K562 (cell line): Measurements from ENCODE around the genes PGC, TBCC and CNPY3.

DNA sequence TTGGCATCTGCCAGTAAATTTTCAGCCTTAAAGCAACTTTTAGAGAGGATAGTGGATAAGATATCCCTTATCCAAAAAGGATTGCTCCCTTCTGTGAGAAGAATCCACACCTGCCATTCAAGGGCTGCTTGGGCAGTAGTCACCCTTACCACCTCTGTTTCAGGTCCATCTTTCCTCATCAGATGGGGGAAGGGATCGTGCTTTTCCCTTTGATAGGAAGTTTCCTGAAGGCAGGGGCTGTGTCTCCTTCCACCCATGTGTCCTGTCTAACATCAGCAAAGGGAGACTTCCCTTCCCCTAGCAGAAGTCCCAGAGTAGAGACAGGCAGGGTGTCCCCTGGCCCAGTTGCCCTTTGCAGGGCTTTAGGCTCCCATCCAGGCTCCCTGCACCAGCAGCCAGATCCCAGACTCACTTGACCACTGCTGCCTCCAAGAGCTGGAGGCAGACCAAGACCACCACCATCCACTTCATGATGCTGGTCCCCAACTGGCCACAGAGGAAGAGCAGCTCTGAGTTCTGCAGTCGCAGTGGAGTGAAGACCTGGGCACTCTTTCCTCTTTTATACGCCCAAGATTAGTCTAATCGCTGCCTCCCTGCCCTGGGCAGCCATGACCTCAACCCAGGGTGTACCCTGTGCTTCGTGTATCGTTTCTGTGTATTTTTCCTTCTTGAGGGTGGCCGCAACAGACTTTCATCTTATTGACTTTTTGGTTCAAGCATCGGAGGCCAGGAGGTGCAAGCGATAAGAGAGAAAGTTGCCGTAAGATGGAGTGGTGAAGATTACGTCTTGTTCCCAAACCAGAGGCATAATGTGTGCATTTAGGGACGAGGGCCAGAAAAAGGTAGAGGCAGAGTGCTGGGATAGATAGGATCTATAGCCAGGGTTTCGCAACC, at the start of gene PGC:
PGC (minus strand) TSS at position 534 of the 894 bp plus-strand sequence.
- RAMPAGE, long total RNA = no peak
- RRBS = no CpG with 5 or more reads among the region's 13 CpGs
PRO-cap:
- standard = no peak
- CoPRO, capped RNA only, 2 experiments = no peak in any of the 2 experiments
- CoPRO, capped and uncapped RNA, 2 experiments = no peak in any of the 2 experiments
- CoPRO, uncapped RNA only, 2 experiments = no peak in any of the 2 experiments
CAGE:
- cytosol, long polyA plus RNA = no peak
- long polyA plus RNA = no peak
- nucleolus, long total RNA = no peak
- nucleus, long polyA plus RNA = no peak

DNA sequence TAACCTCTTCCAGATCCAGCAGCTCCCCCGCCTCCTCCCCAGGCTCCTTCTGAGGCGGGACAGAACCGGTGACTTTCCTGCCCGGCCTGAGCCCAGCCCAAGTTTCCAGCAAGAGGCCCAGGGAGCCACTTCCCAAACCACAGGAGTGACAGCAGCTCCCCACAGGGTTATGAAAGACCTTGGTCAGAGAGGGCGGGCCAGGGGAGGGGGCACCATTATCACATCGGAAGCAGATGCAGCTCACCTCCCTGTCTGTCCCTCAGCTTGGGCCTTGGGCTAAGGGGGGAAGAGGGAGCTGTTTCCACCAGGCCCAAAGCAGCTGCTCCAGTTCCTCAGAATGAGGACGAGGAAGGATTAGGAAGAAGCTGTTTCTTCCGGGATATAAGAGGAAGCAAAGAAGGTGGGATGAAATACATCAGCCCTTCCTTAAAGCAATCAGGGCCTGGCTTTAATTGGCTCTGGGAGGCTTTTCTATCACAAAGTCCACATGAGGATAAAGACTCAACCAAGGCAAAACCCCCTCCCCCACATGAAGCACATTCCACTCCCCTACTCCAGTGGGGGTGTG, 2.1 kb downstream of the CCND3 start:
- RAMPAGE, long total RNA = no peak
- RRBS = no CpG with 5 or more reads among the region's 8 CpGs
PRO-cap:
- standard = bidirectional peak, plus-strand start at position 327 of the sequence, minus-strand start at position 131 of the sequence
- CoPRO, capped RNA only, 2 experiments = peak in 2 of 2 experiments; most common plus-strand start position 251 of the sequence (in 1); most common minus-strand start position 131 of the sequence (in 2)
- CoPRO, capped and uncapped RNA, 2 experiments = peak in 2 of 2 experiments; most common plus-strand start position 262 of the sequence (in 2); most common minus-strand start position 131 of the sequence (in 2)
- CoPRO, uncapped RNA only, 2 experiments = peak in 2 of 2 experiments; most common plus-strand start position 451 of the sequence (in 1); most common minus-strand start position 381 of the sequence (in 1)
CAGE:
- cytosol, long polyA plus RNA = no peak
- long polyA plus RNA = no peak
- nucleolus, long total RNA = no peak
- nucleus, long polyA plus RNA = no peak

DNA sequence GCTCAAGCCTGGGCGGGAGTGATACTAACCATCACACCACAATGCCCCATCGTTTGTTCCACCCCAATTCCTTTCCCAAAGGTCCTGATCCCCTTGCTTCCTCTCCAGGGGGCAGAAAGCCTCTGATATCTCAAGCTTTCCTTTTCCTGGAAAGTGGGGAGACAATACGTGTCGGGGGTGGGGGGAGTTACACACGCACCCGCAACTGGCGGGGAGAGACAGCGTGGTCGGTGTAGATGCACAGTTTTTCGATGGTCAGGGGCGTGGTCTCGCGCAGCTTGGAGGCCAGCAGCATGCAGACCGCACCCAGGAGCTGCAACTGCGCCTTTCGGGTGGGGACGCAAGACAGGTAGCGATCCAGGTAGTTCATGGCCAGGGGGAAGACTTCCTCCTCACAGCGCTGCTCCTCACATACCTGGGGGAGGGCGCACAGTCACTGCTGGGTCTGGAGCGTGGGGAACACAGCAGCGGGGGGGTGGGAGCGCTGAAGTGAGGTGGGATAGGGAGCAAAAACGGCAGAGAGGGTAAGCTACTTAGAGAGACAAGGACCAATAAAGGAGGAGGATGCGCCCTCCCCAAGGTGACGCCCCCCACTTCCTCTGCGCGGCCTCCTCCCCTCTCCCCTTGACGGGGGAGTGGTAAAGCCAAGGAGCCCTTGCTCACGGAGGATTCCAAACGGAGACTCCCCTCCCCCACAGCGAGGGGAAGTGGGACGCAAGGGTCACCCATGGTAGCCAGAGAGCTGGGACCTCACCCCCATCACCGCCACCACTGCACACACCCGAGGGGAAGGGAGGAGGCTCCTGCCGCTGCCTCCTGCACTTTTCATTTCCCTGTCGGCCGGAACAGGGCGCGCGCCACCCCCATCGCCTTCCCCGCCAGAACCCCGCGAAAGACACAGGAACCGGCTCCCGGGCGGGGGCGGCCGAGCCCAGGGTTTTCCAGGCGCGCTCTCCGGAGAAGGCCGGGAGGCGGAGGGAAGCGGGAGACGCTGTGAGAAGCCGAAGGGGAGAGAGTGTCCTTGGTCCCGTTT, 1.1 kb downstream of the CCND3 start:
- RAMPAGE, long total RNA = no peak
- RRBS = 3% methylated on average over 16 of the region's 59 CpGs
PRO-cap:
- standard = bidirectional peak, plus-strand start at position 324 of the sequence, minus-strand start at position 124 of the sequence
- CoPRO, capped RNA only, 2 experiments = peak in 2 of 2 experiments; most common plus-strand start position 641 of the sequence (in 2); most common minus-strand start position 389 of the sequence (in 1)
- CoPRO, capped and uncapped RNA, 2 experiments = no peak in any of the 2 experiments
- CoPRO, uncapped RNA only, 2 experiments = peak in 1 of 2 experiments; most common plus-strand start position 289 of the sequence (in 1); most common minus-strand start position 249 of the sequence (in 1)
CAGE:
- cytosol, long polyA plus RNA = no peak
- long polyA plus RNA = no peak
- nucleolus, long total RNA = no peak
- nucleus, long polyA plus RNA = no peak

DNA sequence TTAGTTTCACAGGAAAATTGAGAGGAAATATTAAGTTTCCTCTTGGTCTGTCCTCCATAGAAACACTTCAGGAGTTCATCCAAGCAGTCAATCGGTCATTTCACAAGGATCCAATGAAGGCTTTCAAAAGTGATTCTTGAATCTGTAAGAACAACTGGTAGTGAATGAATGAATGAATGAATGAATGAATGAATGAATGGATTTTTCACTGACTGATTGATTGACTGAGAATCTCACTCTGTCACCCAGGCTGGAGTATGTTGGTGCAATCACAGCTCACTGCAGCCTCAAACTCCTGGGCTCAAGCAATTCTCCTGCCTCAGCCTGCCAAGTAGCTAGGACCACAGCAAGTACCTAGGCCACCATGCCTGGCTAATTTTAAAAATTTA, 39.4 kb upstream of the TAF8 start:
- RAMPAGE, long total RNA = no peak
- RRBS = no CpG with 5 or more reads among the region's 1 CpG
PRO-cap:
- standard = no peak
- CoPRO, capped RNA only, 2 experiments = no peak in any of the 2 experiments
- CoPRO, capped and uncapped RNA, 2 experiments = no peak in any of the 2 experiments
- CoPRO, uncapped RNA only, 2 experiments = no peak in any of the 2 experiments
CAGE:
- cytosol, long polyA plus RNA = no peak
- long polyA plus RNA = no peak
- nucleolus, long total RNA = no peak
- nucleus, long polyA plus RNA = no peak

GRCh38 chr6:42139812-42140511, 2.5 kb downstream of the C6orf132 start:
- RAMPAGE, long total RNA = no peak
- RRBS = no CpG with 5 or more reads among the region's 8 CpGs
PRO-cap:
- standard = no peak
- CoPRO, capped RNA only, 2 experiments = no peak in any of the 2 experiments
- CoPRO, capped and uncapped RNA, 2 experiments = no peak in any of the 2 experiments
- CoPRO, uncapped RNA only, 2 experiments = no peak in any of the 2 experiments
CAGE:
- cytosol, long polyA plus RNA = no peak
- long polyA plus RNA = no peak
- nucleolus, long total RNA = no peak
- nucleus, long polyA plus RNA = no peak

DNA sequence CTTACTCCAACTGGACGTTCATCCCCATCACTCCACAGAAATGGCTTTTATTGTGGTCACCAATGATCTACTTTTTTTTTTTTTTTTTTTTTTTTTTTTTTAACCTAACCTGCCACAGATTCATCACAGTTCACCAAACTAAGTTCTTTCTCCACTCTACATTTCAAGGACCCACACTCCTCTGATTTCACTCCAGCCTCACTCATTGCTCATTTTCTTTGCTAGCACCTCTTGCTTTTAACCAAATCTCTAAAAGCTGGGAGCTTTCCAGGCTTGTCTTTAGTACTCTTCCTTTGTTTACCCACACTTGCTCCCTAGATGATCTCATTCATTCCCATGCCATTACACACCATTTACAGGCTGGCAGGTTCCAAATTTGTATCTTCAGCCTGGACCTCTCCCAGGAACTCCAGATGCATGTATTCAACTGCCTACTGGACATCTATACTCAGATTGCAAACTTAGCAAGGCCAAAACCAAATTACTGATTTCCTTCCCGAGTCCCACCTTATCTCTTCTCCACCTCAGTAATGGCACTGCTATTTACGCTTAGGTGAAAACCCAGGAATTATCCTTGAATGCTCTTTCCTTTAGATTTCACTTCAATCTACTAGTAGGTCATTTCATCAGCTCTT, 5.3 kb upstream of the GUCA1B start:
- RAMPAGE, long total RNA = no peak
- RRBS = no CpG with 5 or more reads among the region's 3 CpGs
PRO-cap:
- standard = no peak
- CoPRO, capped RNA only, 2 experiments = no peak in any of the 2 experiments
- CoPRO, capped and uncapped RNA, 2 experiments = no peak in any of the 2 experiments
- CoPRO, uncapped RNA only, 2 experiments = no peak in any of the 2 experiments
CAGE:
- cytosol, long polyA plus RNA = no peak
- long polyA plus RNA = no peak
- nucleolus, long total RNA = no peak
- nucleus, long polyA plus RNA = no peak

DNA sequence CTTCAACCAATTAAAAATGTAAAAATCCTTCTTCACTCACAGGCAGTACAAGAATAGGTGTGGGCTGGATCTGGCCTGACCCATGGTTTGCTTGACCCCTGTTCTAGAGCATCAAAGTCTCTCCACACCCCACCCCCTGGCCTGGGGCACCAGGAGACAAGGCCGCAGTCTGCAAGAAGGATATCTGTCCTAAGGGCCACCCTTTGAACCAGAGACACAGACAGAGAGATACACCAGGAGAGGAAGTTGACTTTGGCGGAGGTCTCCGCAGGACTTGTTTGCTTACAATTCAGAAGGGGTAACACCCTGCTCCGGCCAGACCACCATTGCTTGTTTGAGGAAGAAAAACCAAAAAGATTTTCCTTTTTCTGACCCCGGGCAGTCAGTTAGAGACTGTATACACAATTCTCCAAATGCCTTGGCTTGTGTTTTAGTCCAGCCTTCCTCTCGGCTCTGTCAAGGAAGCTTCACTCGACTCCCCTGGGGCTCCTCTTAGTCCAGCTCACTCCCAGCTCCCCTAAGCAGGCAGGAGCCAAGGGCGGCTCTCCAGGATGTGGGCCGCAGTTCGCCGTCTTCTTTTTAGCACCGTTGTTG, 58.4 kb upstream of the MRPS10 start:
- RAMPAGE, long total RNA = no peak
- RRBS = no CpG with 5 or more reads among the region's 12 CpGs
PRO-cap:
- standard = no peak
- CoPRO, capped RNA only, 2 experiments = no peak in any of the 2 experiments
- CoPRO, capped and uncapped RNA, 2 experiments = no peak in any of the 2 experiments
- CoPRO, uncapped RNA only, 2 experiments = no peak in any of the 2 experiments
CAGE:
- cytosol, long polyA plus RNA = no peak
- long polyA plus RNA = no peak
- nucleolus, long total RNA = no peak
- nucleus, long polyA plus RNA = no peak

DNA sequence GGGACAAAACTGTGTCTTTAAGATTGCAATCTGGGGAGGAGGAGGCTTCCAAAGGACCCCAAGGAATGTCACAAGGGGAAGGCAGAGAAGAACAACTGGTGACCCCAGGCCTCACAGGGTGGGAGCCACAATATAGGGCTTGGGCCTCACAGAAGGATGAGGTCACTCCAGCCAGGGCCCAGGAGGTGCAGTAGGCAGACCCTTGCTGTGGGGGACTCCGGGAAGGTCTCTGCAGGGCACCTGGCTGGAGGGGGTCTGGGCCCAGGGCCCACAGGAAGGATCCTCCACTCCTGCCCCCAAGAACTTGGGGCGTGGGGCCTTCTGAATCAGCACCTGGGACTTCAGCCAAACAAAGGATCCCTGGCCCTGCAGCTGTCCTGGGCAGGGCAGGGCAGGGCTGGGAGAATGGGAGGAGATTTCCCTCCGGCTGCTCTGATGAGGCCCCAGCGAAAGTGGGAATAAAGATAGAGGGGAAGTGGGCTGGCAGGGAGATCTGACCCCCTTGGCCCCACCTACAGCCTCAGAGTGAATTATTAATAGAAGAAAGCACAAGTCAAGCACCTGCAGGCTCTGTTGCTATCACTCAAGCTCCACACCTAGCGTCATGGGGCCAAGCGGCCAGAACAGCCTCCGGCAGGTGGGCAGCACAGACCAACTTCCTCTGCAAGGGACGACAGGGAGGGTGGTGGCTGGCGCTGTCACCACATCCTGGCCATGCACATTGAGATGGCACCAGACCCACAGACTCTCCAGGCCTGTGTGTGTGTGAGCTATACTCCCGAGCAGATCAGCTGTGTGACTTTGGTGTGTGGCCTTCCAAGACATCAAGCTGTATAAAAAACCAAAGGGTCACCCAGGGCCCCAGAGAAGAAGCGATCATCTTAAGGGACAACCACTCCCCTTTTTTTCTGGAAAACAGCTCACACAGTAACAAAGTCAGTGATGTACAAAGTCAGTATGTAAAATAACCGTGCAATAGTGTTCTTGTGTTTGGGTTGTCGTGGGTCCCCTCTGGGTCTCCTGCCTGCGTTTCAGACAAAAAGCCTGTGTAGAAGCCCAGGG, 61.7 kb upstream of the MRPS10 start:
- RAMPAGE, long total RNA = no peak
- RRBS = no CpG with 5 or more reads among the region's 14 CpGs
PRO-cap:
- standard = no peak
- CoPRO, capped RNA only, 2 experiments = no peak in any of the 2 experiments
- CoPRO, capped and uncapped RNA, 2 experiments = no peak in any of the 2 experiments
- CoPRO, uncapped RNA only, 2 experiments = no peak in any of the 2 experiments
CAGE:
- cytosol, long polyA plus RNA = no peak
- long polyA plus RNA = no peak
- nucleolus, long total RNA = no peak
- nucleus, long polyA plus RNA = no peak

GRCh38 chr6:42403100-42403934, 48.4 kb downstream of the TRERF1 start:
- RAMPAGE, long total RNA = no peak
- RRBS = no CpG with 5 or more reads among the region's 14 CpGs
PRO-cap:
- standard = no peak
- CoPRO, capped RNA only, 2 experiments = no peak in any of the 2 experiments
- CoPRO, capped and uncapped RNA, 2 experiments = no peak in any of the 2 experiments
- CoPRO, uncapped RNA only, 2 experiments = no peak in any of the 2 experiments
CAGE:
- cytosol, long polyA plus RNA = no peak
- long polyA plus RNA = no peak
- nucleolus, long total RNA = no peak
- nucleus, long polyA plus RNA = no peak

DNA sequence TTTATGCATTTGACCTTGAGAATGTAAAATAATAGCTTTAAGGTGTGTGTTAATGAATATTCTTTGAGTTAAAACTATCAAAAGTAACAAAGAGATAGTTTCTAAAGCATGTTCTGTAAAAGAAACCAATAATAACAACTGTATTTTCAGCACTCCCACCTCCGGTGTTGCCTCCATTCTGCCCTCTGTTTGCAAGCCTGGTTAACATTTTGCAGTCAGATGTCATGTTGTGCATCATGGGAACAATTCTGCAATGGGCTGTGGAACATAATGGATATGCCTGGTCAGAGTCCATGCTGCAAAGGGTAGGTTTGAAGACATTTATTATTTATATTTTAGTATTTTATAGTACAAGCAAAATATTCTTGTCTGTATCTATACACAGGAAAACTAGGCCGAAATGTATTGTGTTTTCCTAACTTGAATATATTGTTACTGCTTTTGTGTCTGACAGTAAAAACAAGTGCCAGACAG, 70.0 kb downstream of the PRPH2 start:
- RAMPAGE, long total RNA = no peak
- RRBS = no CpG with 5 or more reads among the region's 2 CpGs
PRO-cap:
- standard = no peak
- CoPRO, capped RNA only, 2 experiments = no peak in any of the 2 experiments
- CoPRO, capped and uncapped RNA, 2 experiments = no peak in any of the 2 experiments
- CoPRO, uncapped RNA only, 2 experiments = no peak in any of the 2 experiments
CAGE:
- cytosol, long polyA plus RNA = no peak
- long polyA plus RNA = no peak
- nucleolus, long total RNA = no peak
- nucleus, long polyA plus RNA = no peak

DNA sequence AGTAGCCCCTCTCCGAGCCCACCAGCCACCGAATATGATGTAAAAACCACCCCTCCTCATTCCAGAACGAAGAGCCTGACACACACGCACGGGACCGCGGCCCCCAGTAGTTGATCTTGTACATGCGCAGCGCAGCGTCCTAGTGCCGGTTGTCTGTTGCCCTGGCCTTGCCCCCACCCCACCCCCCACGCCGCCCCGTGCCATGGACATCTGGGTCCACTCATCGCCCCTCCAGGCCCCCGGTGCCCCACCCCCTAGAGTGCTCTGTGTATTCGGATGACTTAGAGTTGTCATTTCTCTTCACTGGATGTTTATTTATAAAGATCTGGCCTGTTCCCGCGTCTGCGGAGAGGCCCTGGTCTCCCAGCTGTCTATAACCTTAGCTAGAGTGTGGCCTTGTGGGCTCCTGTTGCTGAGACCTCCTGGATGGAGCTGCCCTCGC, 5.3 kb upstream of the PRPH2 start:
- RAMPAGE, long total RNA = no peak
- RRBS = 90% methylated on average over 1 of the region's 21 CpGs
PRO-cap:
- standard = no peak
- CoPRO, capped RNA only, 2 experiments = no peak in any of the 2 experiments
- CoPRO, capped and uncapped RNA, 2 experiments = no peak in any of the 2 experiments
- CoPRO, uncapped RNA only, 2 experiments = no peak in any of the 2 experiments
CAGE:
- cytosol, long polyA plus RNA = no peak
- long polyA plus RNA = no peak
- nucleolus, long total RNA = no peak
- nucleus, long polyA plus RNA = no peak

- RAMPAGE, long total RNA = no peak
PRO-cap:
- standard = no peak
- CoPRO, capped RNA only, 2 experiments = no peak in any of the 2 experiments
- CoPRO, capped and uncapped RNA, 2 experiments = no peak in any of the 2 experiments
- CoPRO, uncapped RNA only, 2 experiments = no peak in any of the 2 experiments
CAGE:
- cytosol, long polyA plus RNA = no peak
- long polyA plus RNA = no peak
- nucleolus, long total RNA = no peak
- nucleus, long polyA plus RNA = no peak
Measured at GRCh38 chr6:42742405-42742975, 3.4 kb downstream of the TBCC start.

- RAMPAGE, long total RNA = start-site peak on the minus strand at chr6:42746082-42746105, 550 and 305 reads in 2 replicates
- RRBS = 3% methylated on average over 17 of the region's 52 CpGs
PRO-cap:
- standard = bidirectional peak, plus-strand start at chr6:42745784, minus-strand start at chr6:42745498; unidirectional peak, minus-strand start at chr6:42745879; bidirectional peak, plus-strand start at chr6:42746339, minus-strand start at chr6:42746061
- CoPRO, capped RNA only, 2 experiments = peak in 2 of 2 experiments; most common minus-strand start chr6:42746061 (in 2)
- CoPRO, capped and uncapped RNA, 2 experiments = peak in 2 of 2 experiments; most common minus-strand start chr6:42746061 (in 2)
- CoPRO, uncapped RNA only, 2 experiments = peak in 2 of 2 experiments; most common minus-strand start chr6:42746061 (in 2)
CAGE:
- cytosol, long polyA plus RNA = start-site peak on the minus strand at chr6:42746082-42746106, 1,754 and 1,831 reads in 2 replicates
- long polyA plus RNA = start-site peak on the minus strand at chr6:42746081-42746106, 1,525 and 1,962 reads in 2 replicates
- nucleolus, long total RNA = no peak
- nucleus, long polyA plus RNA = start-site peak on the minus strand at chr6:42746075-42746106, 1,274 and 1,464 reads in 2 replicates
Measured at GRCh38 chr6:42745587-42746207, at the start of gene TBCC. Gene TBCC, minus strand, starts transcription at chr6:42746103.

- RAMPAGE, long total RNA = no peak
PRO-cap:
- standard = no peak
- CoPRO, capped RNA only, 2 experiments = no peak in any of the 2 experiments
- CoPRO, capped and uncapped RNA, 2 experiments = no peak in any of the 2 experiments
- CoPRO, uncapped RNA only, 2 experiments = no peak in any of the 2 experiments
CAGE:
- cytosol, long polyA plus RNA = no peak
- long polyA plus RNA = no peak
- nucleolus, long total RNA = no peak
- nucleus, long polyA plus RNA = no peak
Measured at GRCh38 chr6:42777503-42777855, 4.4 kb upstream of the BICRAL start.

- RAMPAGE, long total RNA = no peak
- RRBS = 96% methylated on average over 16 of the region's 28 CpGs
PRO-cap:
- standard = unidirectional peak, plus-strand start at chr6:42890411; unidirectional peak, plus-strand start at chr6:42890562
- CoPRO, capped RNA only, 2 experiments = no peak in any of the 2 experiments
- CoPRO, capped and uncapped RNA, 2 experiments = peak in 1 of 2 experiments; most common plus-strand start chr6:42890378 (in 1)
- CoPRO, uncapped RNA only, 2 experiments = peak in 2 of 2 experiments; most common plus-strand start chr6:42890034 (in 1)
CAGE:
- cytosol, long polyA plus RNA = no peak
- long polyA plus RNA = no peak
- nucleolus, long total RNA = no peak
- nucleus, long polyA plus RNA = no peak
Measured at GRCh38 chr6:42889904-42890716, 511 bp downstream of the C6orf226 start.

GRCh38 chr6:42929354-42929876, at the start of gene CNPY3:
Gene CNPY3, plus strand, starts transcription at chr6:42929480.
- RAMPAGE, long total RNA = start-site peak on the plus strand at chr6:42929448-42929562, 389 and 295 reads in 2 replicates
- RRBS = 3% methylated on average over 25 of the region's 52 CpGs
PRO-cap:
- standard = bidirectional peak, plus-strand start at chr6:42929508, minus-strand start at chr6:42929405; bidirectional peak, plus-strand start at chr6:42929777, minus-strand start at chr6:42929659
- CoPRO, capped RNA only, 2 experiments = peak in 2 of 2 experiments; most common plus-strand start chr6:42929777 (in 2); most common minus-strand start chr6:42929723 (in 2)
- CoPRO, capped and uncapped RNA, 2 experiments = peak in 2 of 2 experiments; most common plus-strand start chr6:42929478 (in 1)
- CoPRO, uncapped RNA only, 2 experiments = peak in 1 of 2 experiments; most common plus-strand start chr6:42929510 (in 1)
CAGE:
- cytosol, long polyA plus RNA = start-site peak on the plus strand at chr6:42929427-42929571, 939 and 590 reads in 2 replicates
- long polyA plus RNA = start-site peak on the plus strand at chr6:42929428-42929571, 252 and 427 reads in 2 replicates
- nucleolus, long total RNA = no peak
- nucleus, long polyA plus RNA = start-site peak on the plus strand at chr6:42929427-42929556, 366 and 363 reads in 2 replicates

GRCh38 chr6:42963878-42964480, 3.4 kb downstream of the GNMT start:
- RAMPAGE, long total RNA = no peak
- RRBS = 100% methylated on average over 1 of the region's 8 CpGs
PRO-cap:
- standard = no peak
- CoPRO, capped RNA only, 2 experiments = no peak in any of the 2 experiments
- CoPRO, capped and uncapped RNA, 2 experiments = no peak in any of the 2 experiments
- CoPRO, uncapped RNA only, 2 experiments = no peak in any of the 2 experiments
CAGE:
- cytosol, long polyA plus RNA = no peak
- long polyA plus RNA = no peak
- nucleolus, long total RNA = no peak
- nucleus, long polyA plus RNA = no peak